Bronchus fibroblast of lung (primary cell): Measurements from ENCODE around the genes SMG6, OR1D2, OR1G1 and CTNS.

- RAMPAGE, long total RNA = no peak
These were observed 8.4 kb downstream of the HIC1 start for GRCh38 chr17:2063104-2063813.

- RAMPAGE, long total RNA = no peak
These were observed 30.4 kb downstream of the HIC1 start for GRCh38 chr17:2084906-2086193.

GRCh38 chr17:2122418-2123381 is 67.8 kb downstream of the HIC1 start:
- RAMPAGE, long total RNA = no peak

DNA sequence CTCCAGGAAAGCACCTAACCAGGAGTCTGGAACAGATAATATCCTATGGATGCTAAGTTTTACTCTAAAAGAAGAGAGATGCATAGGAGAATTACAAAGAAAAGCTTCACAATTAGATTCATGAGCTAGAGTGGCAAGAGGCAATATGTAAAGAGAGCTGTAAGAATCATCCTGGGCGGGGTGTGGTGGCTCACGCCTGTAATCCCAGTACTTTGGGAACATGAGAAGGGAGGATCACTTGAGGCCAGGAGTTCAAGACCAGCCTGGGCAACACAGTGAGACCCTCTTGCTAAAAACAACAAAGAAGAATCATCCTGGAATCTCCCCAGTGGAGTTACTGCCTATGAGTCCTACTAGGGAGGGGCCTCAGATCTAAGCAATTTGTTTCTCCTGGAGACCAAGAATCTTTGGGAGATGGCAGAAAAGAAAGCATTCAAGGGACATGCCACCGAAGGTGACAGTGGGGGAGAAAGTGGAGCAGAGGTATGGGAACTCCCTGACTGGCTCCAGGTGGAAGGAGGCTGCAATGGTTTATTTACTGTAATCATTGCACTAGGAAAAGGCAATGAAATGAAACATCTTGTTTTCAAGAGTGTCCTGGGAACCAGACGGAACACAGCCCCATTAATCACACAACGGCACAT is 119.2 kb downstream of the HIC1 start:
- RAMPAGE, long total RNA = no peak

- RAMPAGE, long total RNA = no peak
These were observed 124.0 kb downstream of the SMG6 start for GRCh38 chr17:2179411-2180232.

GRCh38 chr17:2189145-2189615 is 114.4 kb downstream of the SMG6 start:
- RAMPAGE, long total RNA = no peak

DNA sequence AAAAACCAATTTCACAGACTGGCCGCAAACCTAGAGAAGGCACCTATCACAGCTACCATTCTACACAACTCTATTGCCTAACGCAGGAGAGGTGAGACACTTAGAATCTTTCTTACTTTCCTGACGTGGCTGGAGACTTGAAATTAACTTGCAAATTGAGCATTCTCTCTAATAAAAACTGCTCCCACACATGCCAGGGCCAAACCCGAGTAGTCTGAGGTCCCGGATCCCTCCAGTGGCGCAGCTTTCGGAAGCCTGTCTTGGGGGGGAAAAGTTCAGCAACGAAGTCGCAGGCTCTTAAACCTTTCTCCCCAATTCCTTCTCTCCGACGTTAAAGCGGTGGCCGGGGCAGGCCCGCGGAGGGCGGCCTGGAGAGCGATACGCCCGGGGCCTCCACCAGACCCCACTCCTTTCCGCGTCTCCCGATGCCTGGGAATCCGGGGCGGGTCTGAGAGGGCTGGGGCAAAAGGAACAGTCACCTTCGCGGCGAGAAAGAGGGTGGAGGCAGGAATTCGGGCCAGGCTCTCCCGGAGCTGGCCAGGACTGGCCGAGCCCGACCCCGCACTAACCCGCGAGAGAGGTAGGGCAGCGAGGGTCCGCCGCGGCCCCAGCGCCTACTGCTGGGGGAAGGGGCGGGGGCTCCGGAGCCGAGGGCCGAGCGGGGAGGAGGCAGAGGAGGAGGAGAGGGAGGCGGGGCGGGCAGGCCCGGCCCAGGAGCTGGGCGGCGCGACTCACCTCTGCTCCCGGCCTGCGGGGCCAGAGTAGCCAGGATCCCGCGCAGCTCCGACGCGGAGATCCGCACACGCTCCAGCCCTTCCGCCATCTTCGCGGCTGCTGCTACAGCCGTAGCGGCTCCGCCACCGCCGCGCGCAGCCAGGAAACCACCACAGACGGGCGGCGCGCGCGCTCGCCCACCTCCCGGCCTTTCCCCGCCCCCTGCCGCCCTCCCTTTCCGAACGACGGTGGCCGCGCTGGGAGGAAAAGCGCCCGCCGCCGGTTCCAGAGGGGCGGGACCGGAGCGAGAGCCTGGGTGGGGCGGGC is at the start of gene SMG6:
SMG6 (minus strand) TSS at position 888 of the 1,041 bp plus-strand sequence.
- RAMPAGE, long total RNA = start-site peak on the minus strand centred at position 533 of the sequence, 271 bp wide, 32 and 31 reads in 2 replicates; start-site peak on the minus strand centred at position 908 of the sequence, 60 bp wide, 55 and 48 reads in 2 replicates

DNA sequence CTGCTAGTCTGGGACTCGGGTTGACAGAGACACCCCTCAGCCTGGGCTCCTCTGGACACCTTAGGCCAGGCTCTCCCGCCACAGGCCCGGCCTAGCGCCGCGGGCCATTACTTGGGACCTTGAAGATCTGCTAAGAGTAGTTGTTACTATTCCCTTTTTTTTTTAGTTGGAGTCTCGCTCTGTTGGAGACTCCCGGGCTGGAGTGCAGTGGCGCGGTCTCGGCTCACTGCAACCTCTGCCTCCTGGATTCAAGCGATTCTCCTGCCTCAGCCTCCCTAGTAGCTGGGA is 295 bp downstream of the SRR start:
- RAMPAGE, long total RNA = no peak

DNA sequence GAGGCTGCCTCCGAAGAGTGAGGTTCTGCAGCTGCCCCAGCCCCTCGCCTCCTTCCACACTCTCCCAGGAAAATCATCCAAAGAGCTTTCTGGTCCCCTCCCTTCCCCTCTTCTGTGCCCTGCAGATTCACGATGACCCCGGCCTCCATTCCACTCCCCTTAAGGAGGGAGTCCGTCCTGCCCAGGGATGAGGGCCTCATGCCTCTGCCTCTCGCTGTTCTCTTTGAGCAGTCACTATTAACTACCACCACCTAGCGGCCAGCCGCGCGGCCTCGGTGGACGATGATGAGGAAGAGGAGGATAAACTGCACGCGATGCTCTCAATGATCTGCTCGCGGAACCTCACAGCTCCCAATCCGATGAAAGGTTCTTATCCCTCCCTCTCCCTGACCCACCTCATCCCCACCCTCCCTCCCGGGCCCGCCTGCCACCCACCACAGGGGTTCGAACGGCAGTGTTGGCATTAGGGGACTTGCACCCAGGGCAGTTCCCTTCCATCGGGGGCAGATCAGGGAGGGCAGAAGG is 29.8 kb downstream of the SGSM2 start:
- RAMPAGE, long total RNA = no peak

DNA sequence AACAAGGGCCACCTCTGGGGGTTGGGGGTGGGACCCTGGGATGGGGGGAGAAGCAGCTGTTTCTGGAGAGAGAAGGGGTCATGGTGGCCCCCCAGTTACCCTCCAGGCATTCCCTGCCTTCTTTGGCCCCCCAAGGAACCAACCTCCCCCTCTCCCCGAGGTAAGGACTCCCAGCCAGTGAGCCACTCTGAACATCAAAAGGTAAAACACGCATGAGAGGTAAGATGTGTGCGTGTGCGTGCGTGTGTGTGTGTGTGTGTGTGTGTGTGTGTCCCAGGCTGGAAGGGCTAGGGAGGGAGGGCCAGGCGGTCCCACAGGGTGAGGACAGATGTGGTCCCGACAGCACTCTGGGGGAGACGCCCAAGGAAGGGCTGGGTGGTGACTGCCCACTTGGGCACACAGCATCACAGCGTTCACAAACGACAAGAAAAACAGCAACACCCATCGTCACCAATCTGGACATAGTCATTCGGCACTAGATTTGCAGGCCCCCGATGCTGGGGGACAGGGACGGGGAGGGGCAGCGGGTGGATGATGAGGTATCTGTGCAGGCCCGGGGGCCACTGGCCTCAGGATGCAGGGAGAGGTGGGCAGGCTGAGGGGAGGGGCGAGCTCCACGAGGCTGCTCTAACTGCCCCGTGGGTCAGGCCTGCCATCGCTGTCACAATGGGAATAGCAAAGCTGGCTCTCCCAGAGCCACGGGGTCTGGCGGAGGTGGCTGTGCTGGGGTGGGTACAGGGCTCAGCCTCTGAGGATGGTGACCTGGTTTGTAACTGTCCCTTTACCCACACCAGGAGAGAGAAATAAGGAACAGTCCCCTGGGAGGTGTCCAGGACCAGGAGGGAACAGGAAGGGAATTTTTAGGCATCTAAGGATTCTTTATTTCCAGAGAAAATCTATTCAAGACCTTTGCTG is 16.2 kb downstream of the MNT start:
- RAMPAGE, long total RNA = no peak

- RAMPAGE, long total RNA = no peak
These were observed 30.3 kb upstream of the PAFAH1B1 start for GRCh38 chr17:2562976-2563642.

DNA sequence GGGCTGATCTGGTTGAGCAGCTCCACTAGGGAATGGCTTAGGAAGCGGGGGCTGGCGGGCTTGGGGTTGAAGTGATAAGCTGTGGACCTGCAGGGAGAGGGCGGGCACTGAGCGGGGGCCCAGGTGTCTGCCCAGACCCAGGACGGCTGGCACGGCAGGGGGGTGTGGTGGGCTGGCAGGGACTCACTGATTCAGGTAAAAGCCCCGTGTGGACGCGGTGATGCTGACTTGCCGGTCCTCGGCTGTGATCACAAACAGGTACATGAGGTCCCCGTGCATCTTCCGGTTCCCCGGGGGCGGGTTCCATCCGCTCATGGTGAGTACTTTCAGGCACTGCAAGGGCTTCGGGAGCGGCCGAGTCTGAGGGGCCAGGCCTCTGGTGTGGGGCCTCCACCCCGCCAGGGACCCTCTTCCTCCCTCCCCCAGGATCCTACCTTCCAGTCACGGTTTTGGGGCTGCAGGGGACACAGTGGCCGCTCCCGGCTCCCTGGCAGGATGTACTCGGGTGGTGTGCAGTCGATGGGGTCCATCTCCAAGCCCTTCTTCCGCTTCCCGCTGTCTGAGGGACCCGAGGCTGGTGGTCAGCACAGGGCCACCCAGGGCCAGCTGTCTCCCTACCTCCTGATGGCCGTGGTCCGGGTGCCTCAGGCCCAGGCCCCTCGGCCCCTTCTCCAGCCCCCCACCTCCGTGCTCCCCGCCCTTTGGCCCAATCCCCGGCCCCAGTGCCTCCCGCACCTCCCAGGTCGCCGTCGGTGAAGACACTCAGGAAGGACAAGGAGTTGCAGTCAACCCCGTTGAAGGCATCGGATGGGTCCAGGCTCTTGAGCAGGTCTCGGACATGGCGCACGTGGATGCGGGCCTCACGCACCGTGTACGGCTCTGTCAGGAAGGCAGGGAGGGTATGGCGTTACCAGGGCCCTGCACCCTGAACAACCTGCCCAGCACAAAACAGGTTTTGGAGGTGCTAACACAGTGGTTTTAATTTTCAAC is 10.1 kb downstream of the CLUH start:
- RAMPAGE, long total RNA = no peak

GRCh38 chr17:2776442-2777276 is 19.6 kb upstream of the RAP1GAP2 start:
- RAMPAGE, long total RNA = no peak

DNA sequence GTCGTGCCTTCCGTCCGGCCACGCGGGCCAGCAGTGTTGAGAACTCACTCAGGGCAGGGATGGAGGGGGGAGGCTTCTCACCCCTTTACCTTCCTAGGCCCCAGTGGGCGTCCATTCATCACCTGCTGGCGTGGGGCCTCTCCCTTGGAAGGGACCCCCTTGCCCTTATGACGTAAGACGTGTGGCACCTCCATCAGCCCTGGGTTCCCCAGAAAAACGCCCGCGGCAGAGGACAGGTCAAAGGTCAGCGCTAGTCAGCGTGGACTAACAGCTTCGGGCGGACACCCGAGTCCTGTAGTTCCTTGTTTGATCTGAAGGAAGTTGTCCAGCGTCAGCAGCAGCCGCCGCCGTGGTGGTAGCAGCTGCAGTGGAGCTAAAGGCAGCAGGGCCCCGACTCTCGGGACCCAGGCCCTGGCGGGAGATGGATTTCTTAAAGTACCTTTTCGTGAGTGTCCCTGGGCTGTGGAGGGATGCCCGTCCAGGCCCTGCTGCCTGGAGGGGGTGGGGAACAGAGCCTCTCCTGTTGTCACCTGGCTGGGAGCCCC is 123.7 kb downstream of the OR1D5 start:
- RAMPAGE, long total RNA = no peak

- RAMPAGE, long total RNA = no peak
These were observed at the start of gene OR1D2 for GRCh38 chr17:3104307-3104640. Gene OR1D2 (minus strand): TSS chr17:3104422.

DNA sequence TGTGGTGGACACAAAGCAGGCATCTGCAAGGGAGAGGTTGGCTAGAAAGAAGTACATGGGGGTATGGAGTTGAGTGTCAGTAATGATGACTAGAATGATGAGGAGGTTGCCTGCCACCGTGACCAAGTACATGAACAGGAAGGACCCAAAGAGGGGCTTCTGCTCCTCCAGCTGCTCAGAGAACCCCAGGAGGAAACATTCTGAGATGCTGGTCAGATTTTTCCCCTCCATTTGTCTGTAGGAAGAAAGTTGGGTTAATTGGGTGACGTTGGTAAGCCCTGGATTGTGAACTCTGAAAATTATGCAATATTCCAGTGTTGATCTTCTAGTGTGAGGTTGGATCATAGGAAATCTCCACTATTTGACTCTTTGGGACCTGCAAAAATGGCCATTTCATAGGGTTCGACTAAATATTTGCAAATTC is at the start of gene OR1G1:
OR1G1 (minus strand) TSS at position 231 of the 424 bp plus-strand sequence.
- RAMPAGE, long total RNA = no peak

GRCh38 chr17:3386106-3386867 is 557 bp downstream of the OR1R1P start:
- RAMPAGE, long total RNA = no peak

- RAMPAGE, long total RNA = no peak
These were observed 5.3 kb upstream of the TRPV3 start for GRCh38 chr17:3562902-3563379.

GRCh38 chr17:3596734-3597547 is 12.3 kb downstream of the TRPV1 start:
- RAMPAGE, long total RNA = no peak

DNA sequence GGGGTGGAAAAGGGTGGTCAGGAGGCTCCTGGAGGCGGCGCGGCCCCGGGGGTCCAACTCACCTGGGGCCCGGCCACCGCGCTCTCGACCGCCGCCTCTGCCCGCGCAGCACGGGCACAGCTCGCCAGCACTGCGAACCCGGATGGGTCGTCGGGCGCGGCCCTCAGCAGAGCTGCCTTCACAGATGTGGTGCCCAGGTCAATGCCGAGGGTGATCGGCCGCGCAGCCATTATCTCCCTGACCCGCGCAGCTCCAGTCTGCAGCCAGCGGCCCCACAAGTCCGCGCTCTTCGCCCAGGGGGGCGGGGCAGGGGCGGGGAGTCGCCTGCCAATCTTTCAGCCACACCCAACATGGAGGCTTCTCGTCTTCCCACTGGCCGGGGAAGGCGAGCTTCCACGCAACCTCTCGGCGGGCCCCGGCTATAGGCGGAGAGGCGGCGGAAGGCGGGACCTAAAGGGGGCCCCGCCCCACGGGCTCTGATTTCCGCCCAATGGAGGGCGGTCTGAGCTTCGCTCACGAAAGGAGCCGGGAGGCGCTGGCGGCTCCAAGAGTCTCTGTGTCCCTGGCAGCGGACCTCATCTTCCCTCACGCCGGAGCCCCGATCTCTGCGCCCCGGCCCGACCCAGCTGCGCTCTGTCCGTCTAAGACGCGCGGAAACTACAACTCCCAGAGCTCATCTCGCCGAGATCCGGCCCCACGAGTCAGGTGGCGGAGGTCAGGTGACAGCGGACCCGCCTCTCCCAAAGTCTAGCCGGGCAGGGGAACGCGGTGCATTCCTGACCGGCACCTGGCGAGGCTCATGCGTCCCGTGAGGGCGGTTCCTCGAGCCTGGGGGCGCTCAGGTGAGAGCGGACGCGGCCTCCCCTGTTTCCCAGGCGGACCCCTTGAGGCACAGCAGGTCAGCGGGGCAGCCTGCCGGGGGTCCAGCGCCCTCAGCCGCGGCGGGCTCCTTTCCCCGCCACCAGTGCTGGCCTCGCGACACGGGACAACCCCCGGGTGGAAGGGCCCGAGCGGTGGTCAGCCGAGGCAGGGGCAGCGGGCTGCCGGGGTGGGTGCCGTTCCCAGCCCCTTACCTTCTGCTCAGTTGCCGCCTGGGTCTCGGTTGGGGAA is at the start of gene CTNS:
CTNS (plus strand) TSS at position 771 of the 1,110 bp plus-strand sequence.
- RAMPAGE, long total RNA = no peak